Mesenteric fat pad (tissue), 1 donor: ENCODE measurements around a stretch of chr1.

DNA sequence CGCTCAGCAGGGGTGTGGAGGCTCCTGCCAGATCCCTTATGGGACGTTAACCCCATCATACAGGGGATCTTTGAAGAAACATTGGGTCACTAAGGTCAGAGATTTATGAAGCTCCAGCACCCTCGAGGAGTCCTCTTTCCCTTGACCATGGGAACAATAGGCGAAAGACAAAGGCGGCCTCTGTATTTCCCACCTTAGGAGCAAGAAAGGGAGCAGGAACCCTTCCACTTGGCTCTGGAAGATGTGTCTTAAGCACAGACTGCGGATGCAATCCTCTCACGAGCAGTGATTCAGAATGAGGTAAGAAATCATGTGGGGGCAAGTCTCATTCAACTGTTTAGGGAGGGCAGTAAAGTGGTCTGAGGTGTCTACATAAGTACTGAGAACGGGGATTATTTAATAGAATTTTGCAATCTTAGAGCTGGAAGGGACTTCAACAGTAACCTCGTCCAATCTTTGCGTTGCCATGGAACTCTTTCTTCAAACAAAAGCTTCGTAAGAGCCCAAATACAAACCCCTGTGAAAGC, 1.7 kb upstream of the DYRK3 start:
- PRO-cap, result no peak

DNA sequence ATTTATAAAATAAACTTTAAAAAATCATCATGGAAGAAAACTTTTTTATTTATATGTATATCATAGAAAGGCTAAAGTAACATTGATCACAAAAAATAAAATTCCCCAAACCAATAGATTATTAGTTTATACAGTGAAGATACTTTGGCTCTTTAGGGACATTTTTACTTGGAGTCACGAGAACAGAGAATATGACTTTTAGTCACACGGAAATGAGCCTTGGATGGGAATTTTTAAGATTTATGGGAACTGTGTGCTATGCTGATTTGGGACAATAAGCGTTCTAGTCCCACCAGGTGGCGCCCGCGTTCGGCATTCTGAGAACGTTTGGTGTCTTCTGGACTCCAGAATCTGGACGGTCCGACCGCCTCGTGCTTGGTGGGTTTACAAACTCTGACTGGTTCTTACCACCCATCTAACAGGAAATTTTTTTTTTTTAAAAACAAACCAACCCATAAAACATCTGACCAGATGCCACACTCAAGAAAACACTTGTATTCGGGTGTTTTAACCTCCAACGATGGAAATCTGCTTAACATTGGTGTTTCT, 1.1 kb upstream of the DYRK3 start:
- PRO-cap, result no peak

DNA sequence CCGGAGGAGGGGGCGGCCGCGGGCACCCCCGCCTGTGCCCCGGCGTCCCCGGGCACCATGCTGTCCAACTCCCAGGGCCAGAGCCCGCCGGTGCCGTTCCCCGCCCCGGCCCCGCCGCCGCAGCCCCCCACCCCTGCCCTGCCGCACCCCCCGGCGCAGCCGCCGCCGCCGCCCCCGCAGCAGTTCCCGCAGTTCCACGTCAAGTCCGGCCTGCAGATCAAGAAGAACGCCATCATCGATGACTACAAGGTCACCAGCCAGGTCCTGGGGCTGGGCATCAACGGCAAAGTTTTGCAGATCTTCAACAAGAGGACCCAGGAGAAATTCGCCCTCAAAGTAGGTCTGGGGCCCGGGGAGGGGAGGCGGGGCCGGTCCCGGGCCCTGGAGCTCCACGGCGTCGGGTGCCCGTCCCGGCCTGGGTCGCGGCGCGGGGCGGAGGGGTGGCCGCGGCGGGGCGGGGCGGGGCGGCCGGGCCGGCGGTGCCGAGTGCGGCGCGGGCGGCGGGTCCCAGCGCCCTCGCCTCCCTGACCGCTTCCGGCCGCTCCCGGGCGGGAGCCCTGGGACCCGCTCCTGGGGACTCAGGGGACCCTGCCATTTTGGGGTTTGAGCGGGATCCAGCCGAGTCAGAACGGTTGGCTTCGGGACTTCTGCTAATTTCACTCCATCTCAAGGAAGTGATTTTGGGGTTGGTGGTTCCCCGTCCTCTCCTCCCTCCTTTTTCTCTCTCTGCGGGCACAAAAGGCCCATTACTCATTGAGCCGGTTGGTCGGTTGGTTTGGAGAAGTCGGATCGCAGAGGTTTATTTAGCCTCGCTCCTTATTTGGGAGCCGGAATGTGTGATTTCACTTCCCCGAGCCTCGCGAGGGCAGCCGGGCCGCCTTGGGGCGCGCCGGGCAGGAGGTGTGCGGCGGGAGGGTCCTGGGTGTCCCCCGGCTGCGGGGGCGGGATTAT, 743 bp downstream of the MAPKAPK2 start:
- PRO-cap, result no peak

GRCh38 chr1:206700229-206701452, 15.9 kb downstream of the MAPKAPK2 start:
- PRO-cap, result no peak

GRCh38 chr1:206711406-206711866, 26.7 kb downstream of the MAPKAPK2 start:
- PRO-cap, result no peak

DNA sequence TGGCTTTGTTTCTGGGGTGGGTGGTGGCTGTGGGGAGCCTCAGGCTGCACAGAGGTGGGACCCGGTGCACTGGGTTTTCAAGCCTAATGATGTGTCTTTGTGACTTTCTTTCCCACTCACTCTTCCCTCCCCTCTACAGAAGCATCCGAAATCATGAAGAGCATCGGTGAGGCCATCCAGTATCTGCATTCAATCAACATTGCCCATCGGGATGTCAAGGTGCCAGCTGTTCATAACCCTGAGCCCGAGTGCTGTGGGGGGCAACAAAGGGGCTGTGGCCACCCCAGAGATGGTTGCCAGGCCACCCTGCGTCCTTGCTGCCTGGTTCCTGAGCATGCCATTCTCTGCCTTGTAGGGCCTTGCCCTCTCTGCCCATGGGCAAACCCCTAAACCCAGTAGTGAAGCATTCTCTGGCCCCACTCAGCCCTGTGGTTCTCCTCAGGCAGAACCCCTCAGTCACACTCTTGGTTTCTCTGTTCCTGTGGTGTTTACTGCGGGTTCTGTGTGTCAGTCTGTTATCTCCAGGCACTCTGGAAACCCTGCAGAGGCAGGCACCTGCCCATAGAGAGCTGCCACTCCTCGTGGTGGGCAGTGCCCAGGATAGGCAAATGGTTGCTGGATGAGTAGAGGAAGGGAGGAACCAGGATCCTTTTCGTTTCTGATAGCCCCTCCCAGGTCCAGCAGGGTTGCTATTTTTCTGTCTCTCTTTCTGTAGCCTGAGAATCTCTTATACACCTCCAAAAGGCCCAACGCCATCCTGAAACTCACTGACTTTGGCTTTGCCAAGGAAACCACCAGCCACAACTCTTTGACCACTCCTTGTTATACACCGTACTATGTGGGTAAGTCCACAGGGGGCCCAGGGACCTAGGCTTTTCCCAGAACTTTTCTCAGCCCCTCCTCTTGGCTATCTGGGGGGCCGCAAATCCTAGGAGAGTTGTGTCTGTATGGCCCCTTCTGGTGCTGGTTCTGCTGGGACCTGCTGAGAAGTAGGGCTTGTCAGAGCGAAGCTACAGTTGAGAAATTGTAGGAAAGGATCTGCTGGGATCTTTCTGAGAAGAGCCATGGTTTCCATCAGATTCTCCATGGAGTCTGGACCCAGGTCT, 41.0 kb upstream of the IL19 start:
- PRO-cap, result no peak

GRCh38 chr1:206737671-206738215, 32.8 kb upstream of the IL19 start:
- PRO-cap, result no peak

- PRO-cap, result bidirectional peak, plus-strand start at chr1:206771384, minus-strand start at chr1:206771189
Observed at GRCh38 chr1:206770955-206771969, 689 bp downstream of the IL19 start.

DNA sequence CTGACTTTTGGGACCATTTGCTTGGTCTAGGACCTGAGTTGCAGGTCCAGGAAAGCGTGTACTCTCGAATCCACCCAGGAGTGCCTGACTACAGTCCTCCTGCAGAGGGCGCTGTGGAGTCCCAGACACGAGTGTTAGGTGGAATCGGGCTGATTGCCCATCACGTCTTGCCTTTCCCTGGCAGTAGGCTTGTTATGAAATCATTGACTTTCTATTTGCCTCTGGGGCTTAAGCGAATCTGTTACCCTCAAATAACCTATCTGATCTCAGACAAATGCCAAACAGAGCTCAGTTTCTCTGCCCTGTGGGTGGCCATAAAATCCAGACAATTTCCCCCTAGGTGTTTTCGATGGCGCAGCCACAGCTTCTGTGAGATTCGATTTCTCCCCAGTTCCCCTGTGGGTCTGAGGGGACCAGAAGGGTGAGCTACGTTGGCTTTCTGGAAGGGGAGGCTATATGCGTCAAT, 384 bp upstream of the IL20 start:
- PRO-cap, result no peak

DNA sequence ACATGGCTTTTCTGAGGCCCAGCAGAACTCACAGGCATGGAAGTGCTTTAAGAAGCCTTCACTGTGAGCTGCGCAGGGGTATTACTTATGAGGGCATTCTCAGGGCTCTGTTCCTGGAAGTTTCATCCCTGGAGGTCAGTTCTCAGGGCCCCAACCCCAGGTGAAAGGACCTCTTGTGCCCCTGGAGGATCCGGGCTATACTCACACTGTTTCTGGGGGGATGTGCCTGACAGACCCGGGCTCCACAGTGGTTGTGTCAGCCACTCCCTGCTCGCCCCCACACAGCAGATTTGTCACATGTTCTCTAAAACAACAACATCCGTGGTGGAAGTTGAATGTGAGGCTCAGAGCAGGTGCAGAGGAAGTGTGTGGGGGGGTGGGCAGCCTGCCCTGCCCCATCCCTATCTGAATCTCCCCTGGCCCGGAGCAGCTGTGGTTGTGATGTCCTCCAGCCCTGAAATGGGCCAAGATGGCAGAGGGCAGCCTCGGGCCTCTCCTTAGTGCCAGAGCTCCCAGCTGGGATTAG, 1.3 kb upstream of the FCMR start:
- PRO-cap, result no peak

GRCh38 chr1:206931312-206931948, 9.7 kb upstream of the FCMR start:
- PRO-cap, result no peak

DNA sequence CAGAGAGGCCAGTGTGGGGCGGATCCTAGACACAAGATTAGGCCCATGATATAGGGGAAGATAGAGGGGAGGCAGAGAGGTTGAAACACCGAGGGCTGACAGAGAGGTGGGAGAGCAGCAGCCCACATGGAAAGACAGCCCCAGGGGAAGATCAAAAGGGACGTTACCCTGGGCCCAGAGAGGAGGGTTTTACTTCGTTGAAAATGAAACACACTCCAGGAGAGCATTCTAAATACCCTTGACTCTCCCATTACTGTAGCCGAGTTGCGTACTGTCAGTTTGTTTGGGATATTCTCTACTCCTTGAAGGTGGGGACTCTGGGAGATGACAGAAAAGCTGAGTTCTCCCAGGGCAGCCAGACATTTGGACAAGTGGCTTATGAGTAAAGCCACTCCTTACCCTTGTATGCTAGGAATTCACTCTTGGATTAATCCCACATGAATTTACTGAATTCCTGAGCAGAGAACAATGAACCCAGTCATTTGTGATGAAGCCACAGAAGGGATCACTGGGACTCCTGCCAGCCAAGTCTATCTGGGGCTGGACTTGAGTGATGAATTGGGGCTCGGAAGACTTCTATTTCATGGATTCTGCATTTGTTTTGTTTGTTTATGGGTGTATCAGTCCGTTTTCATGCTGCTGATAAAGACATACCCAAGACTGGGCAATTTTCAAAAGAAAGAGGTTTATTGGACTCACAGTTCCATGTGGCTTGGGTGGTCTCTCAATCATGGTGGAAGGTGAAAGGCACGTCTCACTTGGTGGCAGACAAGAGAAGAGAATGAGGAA, 25.2 kb downstream of the C1orf116 start:
- PRO-cap, result no peak

- PRO-cap, result no peak
Observed at GRCh38 chr1:207021542-207022672, 10.6 kb downstream of the C1orf116 start.

DNA sequence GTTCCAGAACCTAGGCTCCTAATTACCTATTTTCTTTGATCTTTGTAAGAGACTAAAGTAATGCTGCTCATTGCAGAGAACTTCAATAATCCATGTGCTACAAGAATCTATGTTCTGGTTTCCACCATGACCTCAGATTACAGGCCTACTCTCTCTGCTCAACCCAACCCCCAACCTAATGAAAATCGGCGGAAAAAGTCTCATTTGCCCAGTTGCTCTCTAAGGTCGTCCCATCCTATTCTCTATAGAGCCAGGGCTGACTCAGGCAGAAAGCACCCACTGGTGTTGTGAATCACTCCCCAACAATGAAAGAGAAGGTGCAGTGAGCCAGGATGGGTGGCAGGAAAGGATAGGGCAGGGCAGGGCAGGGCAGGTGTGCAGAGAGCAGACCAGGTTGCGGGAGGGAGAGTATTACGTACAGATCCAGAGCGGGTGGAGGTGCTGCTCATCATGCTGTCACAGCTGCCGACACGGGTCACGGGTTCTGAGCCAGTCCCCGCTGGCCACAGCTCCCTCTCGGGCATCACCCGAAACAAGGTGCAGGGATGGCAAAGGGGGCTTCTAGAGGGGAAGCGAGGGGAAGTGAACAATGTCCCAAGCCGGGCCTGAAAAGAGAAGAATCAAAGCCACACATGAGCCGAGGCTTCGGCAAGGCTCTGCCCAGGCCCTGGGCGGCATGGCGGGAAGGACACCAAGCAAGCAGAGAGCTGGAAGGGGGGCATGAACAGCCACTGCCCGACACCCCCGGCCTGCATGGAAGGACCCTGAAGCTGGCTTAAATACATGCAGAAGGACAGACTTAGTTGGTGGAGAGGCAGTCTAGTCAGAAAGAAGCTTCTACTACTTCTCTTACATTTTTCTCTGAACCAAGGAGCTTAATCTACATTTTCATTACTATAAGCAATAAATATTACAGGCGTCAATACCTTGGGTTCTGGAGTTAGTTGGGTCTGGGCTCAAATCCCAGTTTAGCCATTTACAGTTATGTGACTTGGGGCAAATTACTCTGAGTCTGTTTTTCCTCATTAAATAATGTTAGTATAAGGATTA, 5.2 kb downstream of the C1orf116 start:
- PRO-cap, result no peak

DNA sequence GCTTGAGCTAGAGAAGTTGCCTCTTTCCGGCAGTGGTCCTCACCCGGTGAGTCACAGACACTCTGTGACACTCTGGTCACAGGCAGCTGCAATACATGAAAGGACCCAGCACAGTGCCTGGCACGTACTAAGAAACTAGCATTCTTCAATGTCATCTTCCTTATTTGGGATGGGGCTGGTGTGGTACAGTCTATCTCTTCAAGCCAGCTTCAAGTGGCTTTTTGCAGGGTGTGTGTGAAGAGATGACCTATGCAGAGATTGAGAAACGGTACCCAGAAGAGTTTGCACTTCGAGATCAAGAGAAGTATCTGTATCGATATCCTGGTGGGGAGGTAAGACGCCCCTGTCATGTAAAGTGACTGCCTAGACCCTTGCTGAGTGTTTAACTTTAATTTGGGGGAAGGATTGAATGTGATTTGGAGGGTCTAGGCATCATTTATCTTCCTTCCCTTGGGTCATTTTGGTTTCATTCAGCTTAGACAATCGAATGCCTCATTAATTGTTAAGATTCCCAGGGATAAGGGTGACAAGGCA, 16.2 kb downstream of the PFKFB2 start:
- PRO-cap, result no peak

DNA sequence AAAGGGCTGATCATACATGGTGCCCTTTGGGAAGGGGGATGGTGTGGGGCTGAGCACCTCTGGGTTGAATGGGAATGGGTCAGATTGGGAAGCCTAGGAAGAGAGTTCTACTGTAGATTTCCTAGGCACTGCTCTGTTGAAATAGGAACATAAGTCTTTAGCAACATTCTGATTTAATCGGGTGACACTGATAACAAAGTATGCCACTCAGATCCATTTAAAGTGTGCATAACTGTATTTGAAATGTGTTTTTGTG, 11.2 kb upstream of the C4BPB start:
- PRO-cap, result no peak

GRCh38 chr1:207081158-207081604, 7.5 kb upstream of the C4BPB start:
- PRO-cap, result no peak

DNA sequence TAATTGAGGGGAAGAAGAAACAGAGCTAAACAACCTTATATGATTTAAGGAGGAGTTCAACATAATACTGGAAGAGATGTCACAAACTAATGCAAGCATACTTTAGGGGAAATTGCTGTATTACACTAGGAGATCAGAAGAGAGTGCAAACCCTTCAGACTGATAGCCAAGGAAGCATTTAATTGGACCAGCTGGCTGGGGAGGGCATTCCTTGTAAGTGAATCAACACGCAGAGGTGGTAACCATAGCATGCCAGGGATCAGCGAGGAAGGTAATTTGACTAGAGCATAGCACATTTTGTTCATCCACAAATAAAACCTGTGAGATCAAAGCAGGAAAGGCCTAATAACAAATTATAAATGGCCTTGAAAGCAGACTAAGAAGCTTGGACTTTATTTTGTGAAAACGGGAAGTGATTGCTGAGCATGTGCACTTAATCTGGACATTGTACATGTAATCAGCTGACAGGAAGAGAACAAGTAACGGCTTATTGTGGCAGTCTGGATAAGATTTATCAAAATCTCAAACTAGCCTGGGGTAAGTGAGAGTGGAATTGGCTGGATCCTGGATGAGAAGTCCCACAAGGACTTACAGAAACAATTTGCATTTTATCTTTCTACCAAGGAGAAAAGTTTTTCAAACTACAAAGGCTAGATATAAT, 11.7 kb upstream of the CD55 start:
- PRO-cap, result no peak

GRCh38 chr1:207324395-207324955, 3.0 kb downstream of the CD55 start:
- PRO-cap, result no peak

DNA sequence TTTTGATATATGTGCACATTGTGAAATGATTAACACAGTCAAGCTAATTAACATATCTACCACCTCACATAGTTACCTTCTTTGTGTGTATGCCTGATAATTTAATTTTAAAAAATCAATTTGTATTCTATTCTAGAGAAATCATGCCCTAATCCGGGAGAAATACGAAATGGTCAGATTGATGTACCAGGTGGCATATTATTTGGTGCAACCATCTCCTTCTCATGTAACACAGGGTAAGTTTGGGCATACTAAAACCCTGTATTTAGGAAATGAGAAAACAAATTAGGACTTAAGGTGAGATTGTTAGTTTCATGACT, 4.0 kb downstream of the CD55 start:
- PRO-cap, result no peak